Jurkat, Clone E6-1 (cell line): Measurements from ENCODE around the gene ODAD1.

DNA sequence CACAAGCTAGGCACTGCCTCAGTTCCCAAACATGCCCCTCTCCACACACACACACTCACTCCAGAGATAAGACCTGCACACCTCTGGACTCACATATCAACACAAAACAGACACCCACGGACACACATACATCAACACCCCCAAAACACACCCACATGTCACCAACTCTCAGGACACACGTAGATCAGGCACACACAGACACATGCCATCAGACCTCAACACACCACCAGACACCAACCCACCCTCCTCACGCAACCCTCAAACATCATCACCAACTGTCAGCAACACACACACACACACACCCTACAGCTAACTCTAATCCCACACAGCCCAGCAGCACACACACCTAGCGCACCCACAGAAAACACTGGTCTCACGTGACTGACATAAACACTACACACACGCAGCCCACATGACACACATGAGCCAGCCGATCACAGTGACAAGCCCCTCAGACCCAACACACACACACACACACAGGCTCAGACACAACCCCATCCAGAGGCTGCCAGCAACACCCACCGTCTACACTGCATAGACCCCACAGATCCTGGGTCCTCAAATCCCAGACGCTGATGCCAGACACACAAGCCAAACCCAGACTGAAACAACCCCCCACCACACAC, 1.7 kb downstream of the BBC3 start:
- RRBS: no CpG with 5 or more reads among the region's 9 CpGs

DNA sequence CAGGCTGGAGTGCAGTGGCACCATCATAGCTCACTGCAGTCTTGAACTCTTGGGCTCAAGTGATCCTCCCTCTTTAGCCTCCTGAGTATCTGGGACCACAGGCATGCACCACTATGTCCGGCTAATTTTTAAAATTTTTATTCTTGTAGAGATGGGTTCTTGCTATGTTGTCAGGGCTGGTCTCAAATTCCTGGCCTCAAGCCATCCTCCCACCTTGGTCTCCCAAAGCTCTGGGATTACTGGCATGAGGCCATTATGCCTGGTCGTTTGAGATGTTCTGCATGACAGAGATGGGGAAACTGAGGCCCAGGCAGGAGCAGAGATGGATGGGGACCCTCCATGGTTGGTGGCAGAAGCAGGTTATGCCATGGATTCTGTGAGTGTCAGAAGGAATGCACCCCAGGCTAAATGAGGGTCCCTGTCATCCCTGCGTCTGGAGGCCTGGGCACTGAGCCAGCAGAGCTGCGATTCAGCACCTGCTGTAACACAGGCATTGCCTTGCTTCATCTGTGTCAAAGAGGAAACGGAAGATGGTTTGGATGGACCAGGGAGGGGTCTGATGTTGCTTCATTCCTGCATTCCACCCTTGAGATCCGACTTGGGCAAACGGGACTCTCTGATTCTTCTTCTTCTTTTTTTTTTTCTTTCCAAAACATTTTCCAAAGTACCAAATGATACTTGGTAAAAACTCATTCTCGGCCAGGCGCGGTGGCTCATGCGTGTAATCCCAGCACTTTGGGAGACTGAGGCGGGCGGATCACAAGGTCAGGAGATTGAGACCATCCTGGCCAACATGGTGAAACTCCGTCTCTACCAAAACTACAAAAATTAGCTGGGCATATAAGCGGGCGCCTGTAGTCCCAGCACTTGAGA, 1.1 kb downstream of the C5AR1 start:
- RRBS: no CpG with 5 or more reads among the region's 16 CpGs

DNA sequence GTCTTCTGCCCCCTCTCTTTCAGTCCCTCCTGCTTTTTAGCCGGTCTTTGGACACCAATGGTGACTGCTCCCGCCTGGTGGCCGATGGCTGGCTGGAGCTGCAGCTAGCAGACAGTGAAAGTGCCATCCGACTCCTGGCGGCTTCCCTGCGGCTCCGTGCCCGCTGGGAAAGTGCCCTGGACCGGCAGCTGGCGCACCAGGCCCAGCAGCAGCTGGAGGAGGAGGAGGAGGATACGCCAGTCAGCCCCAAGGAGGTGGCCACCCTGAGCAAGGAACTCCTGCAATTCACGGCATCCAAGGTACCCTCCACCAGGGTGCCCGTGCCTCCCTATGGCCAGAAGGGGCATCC, 30.5 kb downstream of the DHX34 start:
- RRBS: no CpG with 5 or more reads among the region's 13 CpGs

- RRBS: no CpG with 5 or more reads among the region's 24 CpGs
Observed at GRCh38 chr19:47417813-47418462, 1.4 kb downstream of the MEIS3 start.

DNA sequence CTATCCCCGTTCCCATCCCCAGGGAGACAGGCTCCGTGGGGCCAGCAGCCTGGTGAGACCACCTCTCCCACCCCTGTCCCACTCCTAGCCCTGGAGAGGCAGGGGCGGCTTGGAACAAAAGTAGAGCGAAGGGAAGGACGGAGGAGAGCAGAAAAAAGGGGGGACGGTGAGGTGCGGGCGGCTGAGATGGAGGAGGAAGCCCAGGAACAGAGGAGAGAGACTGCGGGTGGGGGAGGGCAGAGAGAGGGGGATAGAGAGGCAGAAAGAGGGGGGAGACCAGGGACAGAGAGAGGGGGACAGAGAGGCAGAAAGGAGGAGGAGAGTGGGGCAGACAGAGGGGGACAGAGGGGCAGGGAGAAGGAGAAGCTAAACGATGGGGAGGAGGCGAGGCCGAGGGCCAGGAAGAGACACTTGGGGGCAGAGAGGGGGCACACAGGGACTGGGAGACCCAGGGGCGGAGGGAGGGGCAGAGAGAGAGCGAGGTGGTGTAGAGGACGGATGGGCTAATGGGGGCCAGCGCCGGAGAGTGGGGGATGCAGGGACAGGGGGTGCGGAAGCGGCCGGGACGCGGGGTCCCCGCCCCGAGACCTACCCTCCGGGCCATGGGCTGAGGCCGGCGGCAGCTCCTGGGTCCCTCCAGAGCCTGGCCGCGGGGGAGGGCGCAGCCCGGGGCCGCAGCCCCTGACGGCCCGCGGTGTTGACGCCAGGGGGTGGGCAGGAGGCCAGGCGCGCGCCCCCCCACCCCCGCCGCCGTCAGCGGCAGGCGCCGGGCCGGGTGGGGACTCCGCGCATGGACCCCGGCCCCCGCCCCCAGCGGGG, 640 bp downstream of the MEIS3 start:
- RRBS: 46% methylated on average over 19 of the region's 51 CpGs

DNA sequence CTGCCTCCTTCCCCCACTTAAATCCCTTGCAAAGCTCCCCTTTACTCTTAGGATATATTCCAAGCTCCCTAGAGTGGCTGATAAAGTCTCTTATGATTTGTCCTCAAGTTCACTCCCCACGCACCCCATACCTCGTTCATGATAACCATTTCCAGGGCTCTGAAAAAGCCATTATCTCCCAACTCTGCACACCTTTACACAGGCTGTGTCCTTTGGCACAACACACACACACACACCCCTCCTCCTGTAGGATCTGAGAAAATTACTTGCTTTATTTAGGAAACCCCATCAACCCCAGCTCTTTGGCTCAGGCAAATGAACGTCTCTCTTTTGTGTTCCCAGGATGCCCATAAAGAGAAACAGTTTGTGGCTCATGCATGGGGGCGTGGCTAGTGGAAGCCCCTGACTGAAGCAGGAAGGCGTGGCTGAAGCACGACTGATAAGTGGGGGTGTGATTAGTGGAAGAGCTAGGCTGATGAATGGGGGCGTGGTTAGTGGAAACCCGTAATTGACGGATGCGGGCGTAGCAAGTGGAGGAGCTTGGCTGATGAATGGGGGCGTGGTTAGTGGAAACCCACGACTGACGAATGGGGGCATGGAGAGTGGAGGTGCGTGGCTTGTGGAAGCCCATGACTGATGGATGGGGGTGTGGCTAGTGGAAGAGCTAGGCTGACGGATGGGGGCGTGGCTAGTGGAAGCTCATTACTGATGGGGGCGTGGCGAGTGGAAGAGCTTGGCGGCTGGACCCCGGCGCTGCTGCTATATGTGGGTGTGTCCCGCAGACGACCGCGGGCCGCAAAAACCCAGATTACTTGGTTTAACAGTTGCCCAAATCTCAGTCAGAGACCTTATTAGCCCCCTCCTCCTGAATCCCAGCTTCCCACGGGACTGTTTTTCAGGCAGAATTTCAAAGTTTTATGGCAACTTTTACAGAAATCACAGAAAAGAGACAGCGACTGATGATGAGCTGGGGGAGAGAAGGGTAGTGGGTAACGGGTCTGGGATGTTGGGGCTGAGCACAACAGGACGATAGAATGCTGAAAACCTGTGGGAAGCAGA, 8.8 kb upstream of the MEIS3 start:
- RRBS: no CpG with 5 or more reads among the region's 31 CpGs

DNA sequence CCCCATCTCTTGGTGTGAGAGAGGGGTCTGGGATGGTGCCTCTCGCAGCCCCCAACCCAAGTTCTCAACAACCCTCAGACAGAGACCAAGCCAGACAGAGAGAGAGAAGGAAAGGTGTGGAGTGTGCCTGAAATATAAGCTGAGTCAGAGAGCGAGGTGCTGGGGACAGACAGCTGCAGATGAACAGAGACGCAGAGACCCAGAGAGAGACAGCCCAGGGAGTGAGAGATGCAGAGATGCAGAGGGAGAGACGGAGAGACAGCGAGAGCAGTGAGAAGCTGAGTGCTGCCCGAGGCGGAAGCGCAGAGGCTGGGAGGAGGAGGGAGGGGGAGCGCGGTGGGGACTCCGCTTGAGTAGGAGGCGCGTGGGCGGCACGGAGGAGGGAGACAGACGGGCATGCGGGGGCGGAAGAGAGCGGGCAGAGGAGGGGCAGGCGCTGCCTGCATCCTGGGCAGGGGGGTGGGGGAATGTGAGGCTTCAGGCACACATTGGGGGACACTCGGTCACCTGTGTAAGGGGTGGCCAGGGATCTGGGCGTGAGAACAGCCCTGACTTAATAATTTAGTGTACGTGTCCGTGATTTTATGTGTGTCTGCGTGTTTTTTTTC, 25.8 kb downstream of the SLC8A2 start:
- RRBS: no CpG with 5 or more reads among the region's 25 CpGs

- RRBS: 83% methylated on average over 1 of the region's 32 CpGs
Observed at GRCh38 chr19:47499963-47500822, 14.7 kb downstream of the NAPA start.

GRCh38 chr19:47725578-47726611, 12.7 kb downstream of the EHD2 start:
- RRBS: 95% methylated on average over 10 of the region's 51 CpGs

DNA sequence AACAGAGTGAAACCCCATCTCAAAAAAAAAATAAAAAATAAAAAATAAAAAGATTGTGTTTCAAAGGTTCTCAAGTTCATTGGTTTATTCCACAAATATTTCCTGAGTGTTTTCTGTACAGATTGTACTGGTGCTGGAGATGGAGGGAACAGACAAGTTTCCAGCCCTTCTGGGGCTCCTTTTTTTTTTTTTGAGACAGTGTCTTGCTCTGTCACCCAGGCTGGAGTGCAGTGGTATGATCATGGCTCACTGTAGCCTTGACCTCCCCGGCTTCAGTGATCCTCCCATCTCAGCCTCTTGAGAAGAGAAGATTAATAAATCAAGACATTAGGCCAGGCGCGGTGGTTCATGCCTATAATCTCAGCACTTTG, 12.3 kb upstream of the NOP53 start:
- RRBS: no CpG with 5 or more reads among the region's 3 CpGs

- RRBS: no CpG with 5 or more reads among the region's 12 CpGs
Observed at GRCh38 chr19:47762907-47763463, 15.5 kb upstream of the SELENOW start.

GRCh38 chr19:48211244-48211944, 40.9 kb downstream of the ZSWIM9 start:
- RRBS: no CpG with 5 or more reads among the region's 7 CpGs

DNA sequence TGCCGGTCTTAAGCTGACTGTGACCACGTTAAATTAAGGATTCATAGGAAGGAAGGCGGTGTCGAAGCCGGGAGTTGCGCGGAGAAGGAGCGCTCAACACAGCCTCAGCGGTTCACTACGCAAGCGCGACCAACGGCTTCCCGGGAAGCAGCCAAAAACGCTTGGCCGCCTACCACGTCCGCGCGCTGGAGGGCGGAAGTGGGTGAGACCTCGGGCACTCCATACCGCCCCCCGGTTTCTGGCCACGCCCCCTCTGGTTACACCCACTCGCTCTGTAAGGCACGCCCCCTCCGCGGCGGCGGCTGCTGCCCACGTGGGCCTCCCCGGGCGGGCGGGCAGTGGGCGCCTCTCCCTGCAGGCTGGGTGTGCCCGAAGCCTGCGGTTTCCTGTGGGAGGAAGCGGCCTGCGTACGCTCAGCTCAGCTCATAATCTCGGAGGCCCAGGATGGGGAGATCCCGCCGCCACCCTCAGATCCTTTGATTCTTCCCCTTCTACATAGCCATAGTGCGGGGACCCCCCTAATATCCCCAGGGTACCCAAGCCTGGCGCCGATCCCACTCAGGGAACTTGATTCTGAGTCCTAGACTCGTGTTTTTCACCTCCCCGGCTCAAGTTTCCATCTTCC, at the start of gene ODAD1:
TSS of gene ODAD1 (minus strand) at position 196 of the 625 bp plus-strand sequence.
- RRBS: 1% methylated on average over 14 of the region's 49 CpGs

DNA sequence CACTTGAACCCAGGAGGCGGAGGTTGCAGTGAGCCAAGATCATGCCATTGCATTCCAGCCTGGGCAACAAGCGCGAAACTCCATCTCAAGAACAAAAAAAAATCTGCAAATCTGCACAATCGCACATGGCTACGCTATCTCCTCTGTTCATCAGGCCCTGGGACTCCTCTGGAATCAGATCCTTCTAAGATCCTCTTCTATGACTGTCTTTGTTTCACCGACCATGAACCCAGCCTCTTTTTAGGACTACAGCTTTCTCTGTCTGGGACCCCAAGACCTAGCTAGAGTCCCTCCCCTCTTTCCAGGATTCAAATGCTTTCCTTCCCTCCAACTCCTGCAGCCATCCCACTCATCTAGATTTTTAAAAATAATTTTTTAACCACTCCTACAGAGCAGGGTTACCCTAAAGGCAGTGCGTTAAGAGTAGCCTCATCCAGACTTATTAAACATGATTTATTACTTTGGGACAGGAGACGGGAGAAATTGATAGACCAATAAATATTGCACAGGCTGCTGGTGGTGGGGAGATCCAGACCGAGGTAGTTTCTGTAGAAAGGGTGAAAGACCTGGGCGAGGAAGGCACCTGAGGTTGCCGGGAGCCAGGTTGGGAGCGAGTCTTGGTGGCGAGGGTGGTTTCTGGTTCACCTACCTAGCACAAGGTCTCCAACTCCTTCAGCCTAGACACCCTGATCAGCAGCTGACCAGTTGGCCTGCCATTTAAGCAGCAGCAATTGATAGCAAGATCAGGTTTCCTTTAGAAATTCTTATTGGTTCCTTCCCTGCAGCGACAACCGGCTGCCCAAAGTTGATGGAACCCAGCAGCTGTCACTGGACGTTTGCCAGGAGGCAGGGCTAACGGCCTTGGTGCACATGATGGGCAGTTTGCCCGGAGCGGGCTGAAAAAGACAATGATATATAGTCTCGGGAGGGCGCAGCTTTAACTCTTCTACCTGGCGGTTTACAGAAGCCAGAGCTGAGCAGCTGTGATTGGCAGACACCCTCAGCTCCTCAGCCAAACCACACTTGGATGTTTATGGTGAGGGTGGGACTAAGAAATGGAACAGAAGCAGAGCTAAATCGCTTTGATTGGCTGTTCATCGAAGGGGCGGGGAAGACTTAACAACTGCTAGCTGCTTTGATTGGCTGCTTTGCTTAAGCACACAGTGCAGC, 7.0 kb downstream of the EMP3 start:
- RRBS: 5% methylated on average over 3 of the region's 25 CpGs

- RRBS: no CpG with 5 or more reads among the region's 22 CpGs
Observed at GRCh38 chr19:48382408-48383578, 8.6 kb downstream of the KDELR1 start.

DNA sequence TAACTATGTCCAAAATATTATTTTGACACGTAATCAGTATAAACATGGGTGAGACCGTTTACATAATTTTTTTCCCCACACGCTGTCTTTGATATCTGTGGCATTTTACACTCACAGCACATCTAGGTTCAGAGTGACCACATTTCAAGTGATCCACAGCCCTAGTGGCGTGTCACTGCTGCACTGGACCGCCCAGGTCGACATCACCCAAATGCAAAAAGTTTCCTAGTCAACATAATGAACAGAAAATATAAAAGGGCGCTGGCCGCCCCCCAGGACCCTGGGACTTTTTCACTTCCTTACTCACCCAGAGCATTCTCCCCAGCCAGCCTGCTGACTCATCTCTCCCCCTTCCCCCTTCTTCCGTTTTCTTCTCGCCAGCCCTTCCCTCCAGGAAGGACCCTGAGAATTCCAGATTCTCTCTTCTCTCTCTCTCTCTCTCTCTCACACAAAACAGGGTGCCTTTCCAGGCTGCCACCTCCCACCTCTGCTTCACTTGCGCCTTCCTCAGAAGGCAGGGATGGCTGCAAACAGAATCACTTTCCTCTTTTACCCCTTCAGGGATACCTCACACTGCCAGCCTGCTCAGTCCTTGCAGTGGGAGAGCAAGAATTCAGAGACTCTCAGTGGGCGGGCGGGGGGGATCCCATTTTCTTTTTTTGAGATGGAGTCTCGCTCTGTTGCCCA, 21.0 kb upstream of the GRWD1 start:
- RRBS: no CpG with 5 or more reads among the region's 14 CpGs

DNA sequence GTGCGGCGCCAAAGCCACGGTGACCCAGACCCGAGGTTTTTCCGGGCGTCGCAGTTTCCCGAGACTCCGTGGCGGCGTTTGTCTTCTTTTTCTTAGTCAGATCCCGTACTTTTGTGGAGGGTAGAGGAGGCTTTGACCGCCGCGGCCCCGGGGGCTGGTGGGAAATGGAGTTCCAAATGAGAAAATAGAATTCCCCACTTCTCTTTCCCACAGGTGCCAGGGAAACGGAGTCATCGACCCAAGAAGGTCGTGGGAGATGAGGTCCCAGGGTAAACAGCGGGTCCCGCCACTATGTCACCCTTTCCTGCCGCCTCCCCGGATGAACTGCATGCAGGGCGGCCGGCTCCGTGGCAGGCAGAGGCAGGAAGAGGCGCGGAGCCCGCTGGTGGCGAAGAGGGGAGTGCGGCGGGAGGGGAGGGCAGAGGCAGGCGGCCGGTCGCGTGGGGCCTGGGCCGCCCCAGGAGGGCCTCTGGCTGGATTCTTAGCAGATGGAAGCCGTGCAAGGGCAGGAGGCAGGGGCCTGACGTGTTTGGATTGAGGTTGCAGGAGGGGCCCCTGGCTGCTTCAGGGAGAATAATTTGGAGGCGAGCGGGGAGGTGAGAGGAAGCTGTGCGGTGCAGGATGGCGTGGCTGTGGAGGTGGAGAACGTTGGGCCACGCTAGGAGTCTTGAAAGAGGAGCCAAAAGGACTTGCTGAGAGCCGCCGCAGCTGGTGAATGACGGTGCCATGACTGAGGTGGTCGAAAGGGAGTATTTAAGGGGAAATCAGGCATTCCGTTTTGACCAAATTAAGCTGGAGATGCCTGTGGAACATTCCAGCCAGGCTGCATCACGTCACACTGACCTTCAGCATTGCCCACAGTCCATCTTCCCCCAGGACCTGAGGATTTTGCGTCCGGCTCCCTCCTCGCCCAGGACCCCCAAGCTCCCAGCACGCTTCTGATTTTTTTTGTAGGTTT, 11.6 kb downstream of the CYTH2 start:
- RRBS: 95% methylated on average over 3 of the region's 55 CpGs

DNA sequence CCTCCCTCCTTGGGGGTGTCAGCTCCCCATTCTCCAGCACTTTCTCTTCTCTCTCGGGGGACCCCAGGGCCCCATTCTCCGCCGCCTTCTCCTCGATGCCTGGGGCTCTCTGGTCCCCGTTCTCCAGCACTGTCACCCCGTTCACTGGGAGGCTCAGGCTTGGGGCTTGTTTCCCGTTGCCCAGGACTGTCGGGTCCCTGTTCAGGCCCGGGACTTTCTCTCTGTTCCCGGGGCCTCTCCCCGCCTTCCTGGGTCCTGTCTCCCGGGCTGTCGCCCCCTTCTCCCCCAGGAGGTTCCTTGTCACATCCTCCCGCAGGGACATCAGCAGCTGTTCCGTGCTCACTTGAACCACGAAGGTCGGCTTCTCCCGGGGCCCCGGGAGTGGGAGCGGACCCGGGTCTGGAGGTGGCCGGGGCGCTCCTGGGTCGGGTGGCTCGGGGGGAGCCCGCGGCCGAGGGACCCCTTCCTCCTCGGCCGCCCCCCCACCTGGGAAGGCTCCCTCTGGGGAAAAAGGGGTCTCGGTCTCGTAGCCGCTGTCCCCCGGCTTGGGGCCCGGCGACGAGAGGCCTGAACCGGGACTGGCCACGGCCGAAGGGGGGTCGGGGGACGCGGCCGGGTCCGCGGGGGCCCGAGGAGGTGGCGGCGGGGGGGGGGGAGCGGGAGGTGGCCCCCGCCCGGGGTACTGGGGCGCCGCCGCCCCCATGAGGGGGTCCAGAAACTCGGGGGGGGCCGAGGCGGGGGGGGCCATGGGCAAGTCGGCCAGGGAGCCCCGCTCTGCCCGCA, 13.3 kb downstream of the LMTK3 start:
- RRBS: 62% methylated on average over 14 of the region's 61 CpGs

- RRBS: no CpG with 5 or more reads among the region's 10 CpGs
Observed at GRCh38 chr19:48552754-48553155, 783 bp downstream of the SULT2B1 start.

DNA sequence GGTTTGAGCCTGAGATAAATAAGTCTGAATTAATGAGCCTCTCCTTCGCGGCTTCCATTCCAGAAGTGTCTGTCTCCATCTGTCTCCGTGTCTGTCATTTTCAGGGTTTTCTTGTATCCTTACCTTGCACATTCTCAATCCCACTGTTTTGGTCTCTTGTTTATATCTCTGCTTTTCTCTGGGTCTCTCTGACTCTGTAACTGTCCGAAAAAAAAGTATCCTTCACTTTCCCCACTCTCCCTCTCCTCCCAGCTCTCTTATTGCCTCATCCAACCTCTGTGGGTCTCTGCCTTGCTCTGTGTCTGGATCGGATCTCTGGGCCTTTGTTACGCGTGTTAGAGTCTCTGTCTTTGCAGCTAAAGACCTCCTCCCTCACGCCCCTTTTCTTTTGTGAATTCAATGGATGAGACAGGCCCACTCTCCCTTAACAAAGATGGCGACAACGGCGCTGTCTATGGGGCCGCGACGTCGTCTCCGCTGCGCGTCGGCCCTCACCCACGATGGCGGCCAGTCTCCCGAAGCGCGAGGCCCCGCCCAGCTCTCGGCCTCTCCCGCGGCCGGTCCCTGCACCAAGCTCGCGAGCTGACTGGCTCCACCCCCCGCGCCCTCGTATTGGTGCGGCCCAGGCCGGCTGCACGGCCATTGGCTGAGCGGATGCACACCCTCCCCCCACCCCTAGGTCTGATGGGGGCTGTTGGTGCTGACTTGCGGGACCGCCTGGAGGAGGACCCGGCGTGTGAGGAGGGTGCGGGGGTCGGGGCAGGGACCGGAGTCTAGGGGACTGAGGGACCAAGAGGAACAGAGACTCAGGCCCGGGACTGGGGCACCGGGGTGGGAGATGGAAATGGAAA, 4.6 kb downstream of the SPHK2 start:
- RRBS: 6% methylated on average over 14 of the region's 47 CpGs